HTR-8/SVneo (cell line): ENCODE measurements around a stretch of chr14.

- RRBS, result no CpG with 5 or more reads among the region's 11 CpGs
These were observed 39.2 kb downstream of the SAMD4A start for GRCh38 chr14:54605906-54606723.

DNA sequence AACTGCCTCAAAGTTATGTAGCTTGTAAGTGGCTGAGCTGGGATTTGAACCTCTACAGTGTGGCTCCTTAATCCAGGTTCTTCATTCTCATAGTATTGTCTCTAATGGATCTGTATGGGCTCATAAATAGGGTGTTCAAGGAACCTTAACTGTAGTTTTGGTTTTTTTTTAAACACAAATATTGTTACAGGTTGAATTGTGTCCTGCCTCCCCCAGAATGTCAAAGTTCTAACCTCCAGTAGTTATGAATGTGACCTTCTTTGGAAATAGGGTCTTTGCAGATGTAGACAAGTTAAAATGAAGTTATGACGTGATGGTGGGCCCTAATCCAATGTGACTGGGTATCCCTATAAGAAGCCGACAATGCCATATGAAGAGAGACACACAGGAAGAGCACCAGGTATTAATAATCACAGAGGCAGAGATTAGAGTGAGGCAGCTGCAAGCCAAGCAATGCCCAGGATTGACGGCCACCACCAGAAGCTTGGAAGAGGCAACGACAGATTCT is 61.9 kb downstream of the SAMD4A start:
- RRBS, result no CpG with 5 or more reads among the region's 4 CpGs

DNA sequence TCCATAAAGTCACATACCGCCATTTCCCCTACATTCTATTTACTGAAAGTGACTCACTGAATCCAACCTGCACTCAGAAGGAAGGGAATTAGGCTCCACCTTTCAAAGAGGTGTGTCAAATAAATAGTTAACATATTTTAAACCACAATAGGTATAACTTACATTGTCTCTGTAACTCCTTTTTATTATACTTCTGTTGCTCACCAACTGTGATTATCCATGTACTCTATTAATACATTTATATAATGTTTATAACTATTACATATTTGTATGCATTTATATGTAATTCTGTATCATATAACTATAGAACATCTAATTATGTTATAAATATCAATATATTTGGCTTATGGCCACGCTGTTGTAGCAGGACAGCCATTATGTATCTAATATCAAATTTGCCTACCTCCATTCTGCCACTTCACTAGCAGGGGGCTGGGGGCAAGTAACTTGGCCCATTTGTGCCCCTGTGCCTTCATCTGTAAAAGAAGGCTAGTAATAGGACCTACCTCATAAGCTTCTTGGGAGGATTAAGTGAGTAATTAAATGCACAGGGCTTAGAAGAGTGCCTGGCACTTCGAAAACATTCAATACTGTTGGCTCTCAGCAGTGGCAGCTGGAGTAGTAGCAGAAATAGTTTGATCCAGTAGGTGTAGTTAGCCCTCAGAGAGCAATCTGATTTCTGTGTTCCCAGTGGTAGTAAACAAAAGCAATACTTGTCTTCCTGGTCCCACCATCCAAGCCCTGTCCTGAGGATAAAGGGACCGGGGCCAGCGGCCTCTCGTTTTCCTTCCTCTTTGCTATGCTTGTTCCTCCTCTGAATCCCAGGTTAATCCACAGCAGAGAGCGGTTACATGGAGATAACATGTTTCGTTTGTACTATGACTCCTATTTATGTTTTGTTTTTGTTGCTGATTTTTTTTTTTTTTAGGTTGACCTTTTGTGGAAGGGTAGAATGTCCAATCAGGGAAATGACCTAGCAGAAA is 131.4 kb downstream of the SAMD4A start:
- RRBS, result no CpG with 5 or more reads among the region's 8 CpGs

DNA sequence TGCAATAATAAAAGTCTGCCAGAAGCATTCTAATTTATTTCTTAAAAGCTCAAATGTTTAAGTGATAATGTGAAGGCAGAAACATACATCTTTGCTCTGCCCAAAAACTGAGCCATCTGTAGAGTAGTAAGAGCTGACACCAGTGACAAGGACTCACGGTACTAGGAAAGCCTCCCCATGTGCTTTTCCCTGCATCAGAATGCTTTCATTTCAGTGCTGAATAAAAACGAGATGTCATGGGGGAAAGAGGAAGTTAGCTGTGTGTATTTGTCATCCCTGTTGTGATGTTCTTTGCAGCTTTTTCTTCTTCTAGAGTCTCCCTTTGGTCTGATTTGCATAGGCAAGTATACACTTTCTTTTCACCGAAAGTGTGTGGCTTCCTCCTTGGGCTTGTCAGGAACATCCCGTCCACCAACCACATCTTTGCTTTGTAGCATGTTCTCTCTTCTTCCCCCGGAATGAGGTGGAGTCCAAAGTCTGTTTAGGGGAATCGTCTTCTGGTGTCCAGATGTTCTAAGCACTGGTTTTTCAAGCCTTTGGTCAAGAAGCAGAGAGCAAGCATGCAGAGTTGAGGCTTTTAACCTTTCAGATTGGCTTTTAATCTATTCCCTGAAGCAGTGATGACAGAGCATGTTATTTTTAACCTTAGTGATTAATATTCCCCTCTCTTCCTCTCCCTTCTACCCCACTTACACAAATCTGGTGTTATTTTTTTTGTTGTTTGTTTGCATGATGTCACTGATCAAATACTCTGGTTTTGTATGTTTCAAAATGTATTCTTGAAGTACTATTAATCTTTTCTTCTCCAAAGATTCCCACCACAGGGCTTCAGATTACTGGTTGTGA is 163.3 kb downstream of the SAMD4A start:
- RRBS, result no CpG with 5 or more reads among the region's 6 CpGs

- RRBS, result no CpG with 5 or more reads among the region's 8 CpGs
These were observed 132.1 kb downstream of the GCH1 start for GRCh38 chr14:54770315-54771090.

DNA sequence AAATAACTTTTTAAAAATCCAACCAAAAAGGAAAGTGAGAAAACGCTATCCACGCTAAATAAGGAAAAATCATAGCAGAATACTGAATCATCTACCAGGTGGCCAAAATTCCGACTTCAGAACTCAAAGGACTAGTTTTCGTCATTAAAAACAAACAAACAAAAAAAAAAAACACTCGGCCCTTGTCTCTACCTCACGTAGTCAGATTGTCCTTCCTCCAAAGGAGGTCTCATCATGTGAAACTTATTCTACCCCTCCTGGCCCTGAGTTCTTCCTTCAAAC is 130.0 kb downstream of the GCH1 start:
- RRBS, result no CpG with 5 or more reads among the region's 6 CpGs

DNA sequence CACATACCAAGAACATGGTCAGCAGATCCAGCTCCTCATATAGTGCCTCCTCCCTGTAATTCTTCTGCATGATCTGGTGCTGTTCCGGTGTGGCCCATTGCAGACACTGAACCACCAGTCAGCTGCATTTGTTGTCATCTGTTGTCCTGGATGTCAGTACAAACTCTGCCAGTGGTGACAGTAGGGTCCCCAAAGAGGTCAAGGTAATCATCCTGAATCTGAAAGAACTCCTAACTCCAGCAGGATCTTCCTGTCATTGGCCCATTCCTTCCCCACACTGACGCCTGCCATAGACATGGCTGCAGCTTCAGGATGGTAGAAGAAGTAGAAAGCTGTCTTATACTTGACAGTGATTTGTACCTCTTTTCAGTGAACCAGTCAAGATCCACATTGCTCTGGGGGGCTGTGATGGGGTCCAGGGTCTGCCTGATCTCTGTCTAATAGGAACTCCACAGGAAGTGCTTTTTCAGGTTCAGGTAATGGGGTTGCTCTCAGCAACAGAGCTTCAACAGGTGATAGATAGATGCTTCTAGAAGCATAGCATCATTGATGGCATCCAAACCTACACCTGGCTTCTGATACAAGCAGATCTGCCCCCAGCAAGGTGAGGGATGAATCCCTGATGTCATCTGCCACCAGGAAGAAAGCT is 17.5 kb downstream of the GCH1 start:
- RRBS, result no CpG with 5 or more reads among the region's 2 CpGs

DNA sequence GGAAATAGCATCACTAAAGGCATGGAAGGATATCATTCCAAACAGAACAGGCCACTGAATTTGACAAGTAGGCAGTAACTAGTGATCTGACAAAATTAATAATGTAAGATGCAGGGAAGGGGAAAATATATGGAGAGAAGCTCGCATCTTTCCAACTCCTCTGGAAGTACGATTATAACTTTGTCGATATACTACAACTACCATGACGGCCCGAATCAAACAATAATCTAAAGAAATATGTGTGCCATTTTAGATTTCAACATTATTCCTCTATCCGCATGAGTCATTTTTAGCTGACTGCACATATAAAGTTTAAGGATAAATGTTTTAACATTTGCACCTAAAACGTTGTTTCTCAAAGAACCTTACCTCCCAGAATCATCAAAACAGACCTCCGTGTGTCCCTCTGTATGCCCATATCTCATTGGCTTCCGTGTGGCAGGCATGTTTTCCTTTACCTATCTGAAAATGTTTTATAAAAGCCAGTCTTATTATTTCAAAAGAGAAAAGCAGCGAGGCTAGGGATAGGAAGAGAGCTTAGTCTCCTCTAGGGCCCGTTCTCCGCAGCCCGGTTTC is 469 bp downstream of the WDHD1 start:
- RRBS, result 4% methylated on average over 1 of the region's 13 CpGs

DNA sequence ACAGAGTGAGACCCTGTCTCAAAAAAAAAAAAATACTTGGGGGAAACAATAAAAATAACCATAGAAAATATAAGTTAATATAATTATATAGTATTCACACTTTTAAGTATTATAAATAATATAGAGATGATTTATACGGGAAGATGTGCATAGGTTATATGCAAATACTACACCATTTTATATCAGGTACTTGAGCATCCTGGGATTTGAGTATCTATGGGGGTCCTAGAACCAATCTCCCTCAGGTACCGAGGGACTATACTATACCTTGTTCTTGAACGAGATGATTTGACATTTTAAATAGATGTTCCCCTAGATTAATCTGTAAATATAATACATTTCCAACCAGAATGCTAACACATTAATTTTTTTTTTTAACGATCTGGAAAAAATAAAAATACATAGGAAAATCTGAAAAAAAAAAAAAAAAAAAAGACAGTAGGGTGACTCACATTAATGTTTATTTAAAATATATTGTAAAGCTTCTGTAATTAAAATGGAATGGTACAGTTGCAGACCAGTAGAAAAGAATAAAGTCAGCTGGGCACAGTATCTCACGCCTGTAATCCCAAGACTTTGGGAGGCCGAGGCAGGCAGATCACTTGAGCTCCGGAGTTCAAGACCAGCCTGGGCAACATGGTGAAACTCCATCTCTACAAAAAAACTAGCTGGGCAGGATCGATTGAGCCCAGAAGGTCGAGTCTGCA is 7.5 kb downstream of the MAPK1IP1L start:
- RRBS, result no CpG with 5 or more reads among the region's 9 CpGs

DNA sequence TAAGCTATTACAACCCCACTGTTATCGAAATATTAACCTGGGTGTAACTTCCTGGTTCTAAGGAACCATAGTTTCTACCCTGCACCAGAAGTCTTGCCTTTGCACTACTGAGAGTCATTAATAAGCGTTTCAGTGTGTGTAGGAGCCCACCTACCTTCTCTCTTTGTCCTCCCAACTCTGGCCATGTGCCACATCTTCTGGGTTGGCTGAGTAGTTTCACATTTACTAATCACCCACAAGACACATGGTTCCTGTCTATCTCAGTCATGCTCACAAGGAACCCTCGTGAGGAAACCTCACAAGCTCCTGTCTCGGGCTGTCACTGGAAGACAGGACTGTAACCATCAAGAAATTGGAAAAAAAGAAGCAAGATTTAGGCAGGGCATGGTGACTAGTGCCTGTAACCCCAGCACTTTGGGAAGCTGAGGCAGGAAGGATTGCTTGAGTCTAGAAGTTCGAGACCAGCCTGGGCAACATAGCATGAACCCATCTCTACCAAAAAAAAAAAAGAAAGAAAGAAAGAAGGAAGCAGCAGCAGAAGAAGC is 30.7 kb upstream of the LGALS3 start:
- RRBS, result no CpG with 5 or more reads among the region's 5 CpGs

DNA sequence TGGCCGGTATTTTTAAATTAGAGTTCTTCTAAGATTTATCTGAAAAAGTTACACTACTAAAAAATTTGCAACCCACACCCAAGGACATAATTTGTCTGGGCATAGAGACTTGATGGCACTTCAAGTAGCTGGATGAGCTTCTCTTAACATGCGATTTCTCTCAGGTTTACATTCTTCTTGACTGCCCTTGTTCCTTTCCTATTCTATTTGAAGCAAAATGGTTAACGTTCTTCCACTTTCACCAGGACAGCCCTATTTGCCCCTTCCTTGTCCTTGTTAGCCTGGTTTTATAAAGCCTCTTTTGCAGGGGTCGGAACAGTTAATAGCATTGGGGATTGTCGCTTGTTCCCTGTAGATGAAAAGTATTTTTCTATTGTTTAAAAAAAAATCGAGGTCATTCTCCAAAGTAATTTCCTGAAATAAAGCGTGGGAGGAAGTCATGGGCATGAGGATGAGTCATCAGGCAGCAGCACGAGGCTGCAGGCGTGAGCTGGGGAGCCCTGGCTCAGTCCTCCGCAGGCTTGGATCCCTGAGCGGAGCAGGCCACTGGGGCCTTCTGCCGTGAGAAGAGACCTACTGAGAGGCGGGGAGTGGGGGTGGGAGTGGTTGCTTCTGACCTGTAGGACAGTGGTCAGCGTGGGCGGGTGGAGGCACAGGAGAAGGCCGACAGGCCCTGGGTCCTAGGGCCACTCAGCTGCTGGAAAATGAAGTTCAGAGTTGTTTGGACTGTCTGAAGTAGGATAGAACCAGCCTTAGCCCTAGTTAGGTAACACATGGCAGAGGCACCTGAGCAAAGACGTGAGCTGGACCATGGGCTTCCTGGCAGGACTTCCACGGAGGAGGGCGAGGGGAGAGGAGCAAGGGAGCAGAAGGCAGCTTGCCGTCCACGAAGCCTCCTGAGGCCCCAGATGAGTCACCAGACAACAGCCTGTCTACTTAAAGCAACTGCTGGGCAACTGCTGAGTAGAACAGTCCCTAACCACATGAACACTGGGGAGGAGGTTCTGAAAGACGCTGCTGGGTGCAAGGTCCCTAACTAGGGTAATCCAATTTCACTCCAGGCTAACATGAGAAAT is 21.2 kb upstream of the LGALS3 start:
- RRBS, result no CpG with 5 or more reads among the region's 22 CpGs

DNA sequence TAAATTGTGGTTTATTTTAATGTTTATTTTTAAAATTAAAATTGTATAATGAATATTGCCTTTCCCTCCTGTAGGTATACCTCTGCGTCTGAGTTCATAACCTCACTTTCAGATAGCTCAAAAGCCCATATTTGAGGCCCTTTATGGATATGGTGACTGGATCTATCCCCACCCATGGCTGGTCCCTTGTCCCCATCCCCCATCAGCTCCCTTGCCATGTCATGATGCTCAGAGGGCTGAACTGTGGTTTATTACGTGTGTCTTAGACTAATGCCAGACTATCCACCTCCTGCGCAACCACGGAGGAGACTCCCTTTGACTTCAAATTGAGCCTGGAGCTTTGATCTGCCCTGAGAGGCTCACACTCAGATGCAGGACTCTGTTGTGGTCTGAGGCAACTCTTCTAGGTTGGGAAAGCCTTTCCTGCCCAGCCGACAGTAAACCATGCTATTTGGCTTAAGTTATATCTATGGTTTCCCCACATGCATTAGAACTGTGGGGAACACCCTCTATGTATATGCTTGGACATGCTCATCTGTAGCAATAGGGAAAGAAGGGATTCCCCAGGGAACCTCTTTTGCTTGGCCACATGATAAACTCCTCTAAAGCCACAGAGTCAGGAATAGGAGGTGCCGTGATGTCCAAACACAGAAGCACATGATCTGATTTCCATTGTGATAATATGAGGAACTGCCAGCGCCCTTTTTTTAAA is 11.3 kb upstream of the LGALS3 start:
- RRBS, result no CpG with 5 or more reads among the region's 7 CpGs

- RRBS, result 3% methylated on average over 30 of the region's 62 CpGs
These were observed 727 bp downstream of the LGALS3 start for GRCh38 chr14:55129444-55130514.

- RRBS, result no CpG with 5 or more reads among the region's 10 CpGs
These were observed 8.4 kb downstream of the LGALS3 start for GRCh38 chr14:55137326-55137928.

- RRBS, result no CpG with 5 or more reads among the region's 4 CpGs
These were observed 37.8 kb downstream of the KTN1 start for GRCh38 chr14:55617748-55618252.

DNA sequence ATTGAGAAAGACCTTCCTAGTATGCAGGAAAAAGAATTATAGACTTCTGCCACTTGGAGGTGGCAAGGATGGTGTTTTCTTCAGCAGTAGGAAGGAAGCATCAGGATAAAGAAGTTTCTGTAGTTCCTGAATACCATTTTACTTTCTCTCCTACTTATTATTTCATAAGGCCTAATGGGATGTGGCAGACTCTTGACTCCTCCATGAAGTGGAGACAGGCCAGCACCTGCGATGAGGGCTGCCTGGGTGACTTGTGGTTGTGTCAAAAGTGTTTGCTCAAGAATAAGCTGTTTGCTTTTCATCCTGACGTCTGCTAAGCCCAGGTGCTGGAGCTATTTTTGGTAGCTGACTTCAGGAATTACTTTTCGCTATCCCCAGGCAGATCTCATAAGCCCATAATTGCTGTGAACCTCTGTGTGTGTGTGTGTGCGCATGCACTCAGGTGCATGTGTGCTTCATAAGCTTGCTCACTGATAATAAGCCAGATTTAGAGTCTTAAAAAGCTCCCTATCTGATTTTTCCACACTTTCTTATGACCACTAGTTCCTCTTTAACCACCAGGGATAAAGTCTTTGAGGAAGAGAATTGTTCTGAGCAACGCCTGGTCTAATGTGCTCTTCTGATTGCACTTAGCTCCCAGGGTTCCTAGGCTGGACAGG is 126.0 kb downstream of the KTN1 start:
- RRBS, result no CpG with 5 or more reads among the region's 5 CpGs

DNA sequence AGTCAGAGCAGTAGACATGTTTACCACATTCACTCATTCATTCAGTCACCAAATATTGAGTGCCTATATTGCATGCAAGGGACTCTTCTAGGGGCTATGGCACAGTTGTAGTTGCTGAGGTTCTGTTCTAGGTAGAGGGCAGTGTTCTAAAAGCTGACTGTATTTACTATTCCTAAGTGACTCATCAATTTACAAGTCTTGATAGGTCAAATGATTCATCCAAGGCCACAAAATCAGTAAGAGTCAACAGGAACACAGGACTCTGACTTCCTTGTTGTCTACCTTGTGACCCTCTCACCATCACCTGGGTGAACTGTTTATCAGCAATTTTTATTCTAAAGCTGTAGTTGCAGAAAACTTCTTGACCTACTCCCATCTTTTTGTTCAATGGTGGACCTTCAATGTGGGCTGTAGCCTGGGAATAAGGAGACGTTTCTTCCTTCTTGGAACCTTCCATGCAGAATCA is 223.1 kb downstream of the KTN1 start:
- RRBS, result no CpG with 5 or more reads among the region's 1 CpG

- RRBS, result no CpG with 5 or more reads among the region's 2 CpGs
These were observed 113.9 kb upstream of the PELI2 start for GRCh38 chr14:56004378-56004690.

- RRBS, result no CpG with 5 or more reads among the region's 4 CpGs
These were observed 113.6 kb upstream of the TMEM260 start for GRCh38 chr14:56466004-56466474.

GRCh38 chr14:56793834-56795077 is 16.0 kb downstream of the OTX2 start:
- RRBS, result 58% methylated on average over 35 of the region's 72 CpGs